ENCODE data around the genes HOXD8, NFE2L2, PDE11A and TTN.

GRCh38 chr2:176118830-176119511, 2.4 kb downstream of the HOXD10 start:
- RRBS = 5% methylated on average over 4 of the region's 24 CpGs

GRCh38 chr2:176120704-176121167, 1.8 kb upstream of the HOXD9 start:
- RRBS = no CpG with 5 or more reads among the region's 6 CpGs

DNA sequence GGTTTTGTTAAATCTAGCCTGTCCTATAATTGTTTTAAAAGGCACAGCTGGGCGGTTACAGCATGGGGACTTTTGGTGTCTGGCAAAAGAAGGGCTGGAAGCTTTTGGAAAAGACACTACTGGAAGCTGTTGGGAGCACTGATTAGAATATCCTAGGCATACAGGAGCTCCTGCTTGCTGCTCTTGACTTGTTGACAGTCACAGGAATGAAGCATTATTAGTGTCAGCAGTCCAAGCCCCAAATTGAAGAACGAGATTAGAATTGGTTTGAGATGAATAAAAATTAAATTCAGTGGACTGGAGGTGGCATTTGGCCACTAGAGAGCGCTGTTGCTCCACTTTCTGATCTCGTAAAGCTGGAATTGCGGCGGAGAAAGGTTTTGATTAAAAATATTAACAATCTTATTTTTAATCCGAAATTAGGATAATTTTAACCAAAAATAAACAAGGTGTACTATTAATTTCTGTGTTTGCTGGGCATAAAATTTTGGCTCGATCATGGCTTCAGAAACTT, 2.6 kb upstream of the HOXD8 start:
- RRBS = no CpG with 5 or more reads among the region's 8 CpGs

- RRBS = 14% methylated on average over 9 of the region's 95 CpGs
These were observed at the start of gene HOXD8 for GRCh38 chr2:176128679-176129827. Gene HOXD8, plus strand, starts transcription at chr2:176129705.

DNA sequence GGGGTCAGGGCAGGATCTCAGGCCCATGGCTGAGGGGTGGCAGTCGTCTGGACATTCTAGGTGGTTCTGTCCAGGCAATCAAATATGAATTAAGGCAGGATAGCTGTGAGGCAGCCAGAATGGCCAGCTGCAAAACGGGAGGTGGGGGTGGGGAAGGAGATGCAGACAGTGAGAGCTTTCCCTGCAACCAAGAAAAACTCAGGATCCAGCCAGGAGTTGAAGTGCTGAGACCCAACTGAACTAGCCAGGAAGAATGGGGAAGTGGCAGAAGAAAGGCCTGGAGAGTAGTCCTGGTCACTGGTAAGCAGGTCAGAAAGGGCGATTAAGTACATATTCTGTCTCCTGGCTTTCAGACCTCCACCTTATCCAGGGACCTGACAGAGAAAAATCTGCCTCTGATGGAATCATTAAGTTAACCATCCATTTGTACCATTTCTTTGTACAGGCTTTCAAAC, 12.8 kb upstream of the HOXD1 start:
- RRBS = no CpG with 5 or more reads among the region's 3 CpGs

DNA sequence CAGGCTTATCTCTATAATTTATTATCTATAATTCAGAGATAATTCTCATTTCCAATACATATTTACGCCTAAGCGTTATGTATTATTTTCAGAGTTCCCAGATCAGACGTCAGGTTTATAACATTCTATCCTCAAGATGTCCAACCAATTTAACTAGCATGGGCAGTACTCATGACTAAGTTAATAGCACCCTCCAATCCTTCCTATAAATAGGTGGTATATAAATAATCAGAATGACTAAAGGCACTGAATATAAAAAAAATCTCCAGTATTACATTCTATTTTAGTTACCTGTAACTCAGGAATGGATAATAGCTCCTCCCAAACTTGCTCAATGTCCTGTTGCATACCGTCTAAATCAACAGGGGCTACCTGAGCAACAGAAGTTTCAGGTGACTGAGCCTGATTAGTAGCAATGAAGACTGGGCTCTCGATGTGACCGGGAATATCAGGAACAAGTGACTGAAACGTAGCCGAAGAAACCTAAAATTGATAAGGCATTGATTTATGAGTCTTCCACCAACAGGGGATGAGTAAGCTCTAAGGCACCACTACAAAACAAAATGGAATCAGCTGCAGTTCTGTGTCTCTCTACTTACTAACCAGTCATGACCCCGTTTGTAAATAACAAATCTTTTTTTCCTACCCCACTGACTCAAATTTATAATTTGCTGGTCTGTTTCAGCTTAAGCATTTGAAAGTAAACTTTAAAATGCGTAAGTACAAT, 19.7 kb downstream of the HNRNPA3 start:
- RRBS = no CpG with 5 or more reads among the region's 10 CpGs

DNA sequence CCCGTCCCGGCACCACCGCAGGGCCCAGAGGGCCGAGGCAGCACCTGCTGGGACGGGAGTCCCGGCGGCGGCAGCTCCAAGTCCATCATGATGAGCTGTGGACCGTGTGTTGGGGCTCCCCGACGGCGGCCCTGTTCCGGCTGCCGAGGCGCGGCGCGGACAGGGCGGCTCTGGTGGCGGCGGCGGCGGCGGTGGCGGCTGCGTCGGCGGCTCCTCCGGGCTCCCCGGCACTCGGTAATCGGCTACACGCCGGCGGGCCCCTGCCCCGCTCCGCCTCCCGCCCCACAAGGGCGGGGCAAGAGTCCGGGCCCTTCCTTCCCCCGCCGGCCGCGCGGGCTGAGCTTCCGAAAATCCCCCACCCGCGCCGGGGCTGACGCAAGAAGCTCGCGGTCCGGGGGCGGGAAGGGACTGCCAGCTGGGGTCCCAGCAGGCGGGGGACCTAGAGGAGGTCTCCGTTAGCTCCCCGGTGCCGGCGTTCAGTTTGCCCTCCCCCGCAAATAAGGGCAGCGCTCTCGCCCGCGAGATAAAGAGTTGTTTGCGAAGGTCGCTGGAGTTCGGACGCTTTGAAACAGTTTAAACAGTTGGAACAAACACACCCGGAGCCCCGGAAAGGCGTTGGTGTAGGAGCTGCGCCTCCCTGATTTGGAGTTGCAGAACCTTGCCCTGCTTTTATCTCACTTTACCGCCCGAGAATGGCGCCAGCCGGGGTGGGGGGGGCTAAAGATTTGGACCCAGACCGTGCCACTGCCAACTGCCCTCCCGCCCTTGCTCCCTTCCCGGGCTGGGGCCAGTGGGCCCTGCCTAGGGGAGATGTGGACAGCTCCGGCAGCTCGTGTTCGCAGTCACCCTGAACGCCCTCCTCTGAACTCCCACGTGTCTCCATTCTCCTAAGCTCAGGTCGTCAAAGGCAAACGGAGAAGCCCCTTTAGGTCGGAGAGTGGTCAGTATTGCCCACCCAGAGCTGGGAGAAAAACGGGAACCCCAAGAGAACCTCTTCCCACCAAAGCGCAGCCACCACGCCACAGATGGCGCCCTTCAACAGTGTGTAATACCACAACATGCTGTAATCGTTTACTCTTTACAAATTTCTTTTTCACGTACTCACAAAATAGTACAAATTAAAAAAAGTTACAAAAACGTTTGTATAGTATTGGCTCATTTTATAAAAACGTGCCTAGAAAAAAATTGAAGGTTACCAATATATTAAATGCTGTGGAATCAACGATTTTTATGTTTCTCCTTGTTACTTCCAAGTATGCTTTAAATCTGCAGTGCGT, at the start of gene NFE2L2:
NFE2L2 (minus strand) TSS at position 240 of the 1,277 bp plus-strand sequence.
- RRBS = 1% methylated on average over 58 of the region's 97 CpGs

DNA sequence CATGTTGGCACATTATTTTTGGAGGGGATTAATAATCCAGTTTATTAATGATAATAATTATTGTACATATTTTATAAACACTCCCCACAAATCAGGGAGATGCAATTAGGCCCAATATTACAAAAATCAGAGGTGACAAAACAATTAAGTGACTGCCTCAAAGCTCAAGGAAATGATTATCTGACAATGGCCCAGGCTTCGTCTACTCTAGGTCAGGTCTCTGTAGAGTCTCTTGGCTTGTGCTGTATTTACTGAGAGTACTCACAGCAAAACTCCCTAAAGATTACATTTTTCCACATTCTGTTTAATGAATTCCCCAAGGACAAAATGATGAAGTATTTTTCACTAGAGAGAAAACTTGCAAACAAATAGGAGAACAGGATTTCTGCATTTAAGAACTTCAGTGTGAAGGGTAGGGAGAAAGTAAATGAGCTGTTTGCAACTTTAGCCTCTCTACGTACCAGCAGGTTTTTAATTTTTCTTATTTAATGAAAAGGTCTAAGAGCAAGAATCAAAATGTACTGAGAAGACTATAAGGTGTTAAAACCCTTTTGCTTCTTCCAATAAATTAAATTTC, 6.7 kb upstream of the NFE2L2 start:
- RRBS = no CpG with 5 or more reads among the region's 2 CpGs

- RRBS = no CpG with 5 or more reads among the region's 1 CpG
These were observed 48.8 kb upstream of the NFE2L2 start for GRCh38 chr2:177313271-177313774.

DNA sequence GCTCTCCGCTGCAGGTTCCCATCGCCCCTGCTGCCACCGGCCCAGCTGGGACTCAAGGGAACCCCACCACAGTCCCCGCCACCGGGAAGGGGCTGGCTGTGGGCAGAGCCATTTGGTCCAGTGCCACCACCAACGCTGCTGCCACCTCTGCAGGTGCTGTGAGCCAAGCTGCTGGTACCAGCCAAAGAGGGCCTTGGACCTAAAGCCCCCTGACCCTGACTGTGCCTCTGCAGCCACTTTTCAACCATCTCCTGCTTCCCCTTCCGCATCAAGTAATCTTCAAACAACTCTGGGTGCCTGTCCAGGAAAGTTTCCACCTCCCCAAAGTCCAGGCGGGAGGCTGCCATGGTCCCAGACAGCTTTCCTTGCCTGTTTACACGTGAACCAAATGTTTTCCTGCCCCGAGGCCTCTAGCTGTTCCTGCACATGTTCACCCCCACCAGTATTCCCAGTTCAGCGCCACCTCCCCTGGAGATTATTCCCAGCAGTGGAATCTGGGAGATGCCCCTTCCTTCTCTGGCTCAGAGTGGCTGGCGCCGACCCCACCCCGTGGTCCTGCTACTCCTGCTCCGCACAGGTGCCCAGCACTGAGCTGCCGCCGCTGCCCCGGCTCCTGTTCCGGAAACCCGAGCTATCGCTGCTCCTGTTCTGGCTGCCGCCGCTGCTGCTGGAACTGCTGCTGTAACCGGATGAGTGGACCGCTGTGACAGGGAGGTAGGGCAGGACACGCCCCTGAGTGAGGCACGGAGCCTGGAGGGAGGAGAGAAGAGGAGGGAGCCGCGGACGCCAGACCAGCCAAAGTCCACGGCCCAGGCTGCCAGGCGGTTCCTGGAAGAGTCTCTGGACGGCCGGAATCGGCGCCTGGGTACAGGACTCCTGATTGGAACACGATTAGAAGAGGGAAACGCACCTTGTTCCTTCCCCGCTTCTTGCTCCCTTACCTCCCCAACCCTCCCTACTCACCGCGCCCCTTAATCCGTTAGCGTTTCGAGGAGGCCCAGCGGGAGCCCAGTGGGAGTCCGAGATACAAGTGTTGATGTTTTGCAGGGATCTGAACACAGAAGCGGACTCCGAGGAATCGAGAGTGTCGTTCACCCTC, at the start of gene PDE11A:
PDE11A (minus strand) TSS at position 687 of the 1,099 bp plus-strand sequence.
- RRBS = 27% methylated on average over 9 of the region's 50 CpGs

DNA sequence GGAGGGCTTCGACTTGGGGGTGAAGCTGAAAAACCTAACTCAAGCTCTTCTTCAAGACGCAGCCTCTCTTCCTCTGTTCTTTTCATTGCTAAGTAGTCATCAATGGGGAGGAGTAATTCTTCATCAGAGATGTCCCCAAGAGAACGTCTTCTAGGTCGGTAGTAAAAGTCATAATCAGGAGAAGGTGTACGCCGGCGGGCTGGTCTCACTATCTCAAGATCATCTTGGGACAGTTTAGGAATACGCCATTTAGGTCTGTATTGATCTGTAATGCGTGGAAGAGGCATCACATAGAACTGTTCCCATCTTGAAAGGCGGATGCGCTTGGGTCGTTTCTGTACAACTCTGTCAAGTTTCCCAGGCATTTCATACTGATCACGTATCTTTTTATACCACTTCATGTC, 52.3 kb downstream of the PLEKHA3 start:
- RRBS = no CpG with 5 or more reads among the region's 13 CpGs

GRCh38 chr2:178533156-178533971, 53.1 kb downstream of the PLEKHA3 start:
- RRBS = no CpG with 5 or more reads among the region's 9 CpGs

DNA sequence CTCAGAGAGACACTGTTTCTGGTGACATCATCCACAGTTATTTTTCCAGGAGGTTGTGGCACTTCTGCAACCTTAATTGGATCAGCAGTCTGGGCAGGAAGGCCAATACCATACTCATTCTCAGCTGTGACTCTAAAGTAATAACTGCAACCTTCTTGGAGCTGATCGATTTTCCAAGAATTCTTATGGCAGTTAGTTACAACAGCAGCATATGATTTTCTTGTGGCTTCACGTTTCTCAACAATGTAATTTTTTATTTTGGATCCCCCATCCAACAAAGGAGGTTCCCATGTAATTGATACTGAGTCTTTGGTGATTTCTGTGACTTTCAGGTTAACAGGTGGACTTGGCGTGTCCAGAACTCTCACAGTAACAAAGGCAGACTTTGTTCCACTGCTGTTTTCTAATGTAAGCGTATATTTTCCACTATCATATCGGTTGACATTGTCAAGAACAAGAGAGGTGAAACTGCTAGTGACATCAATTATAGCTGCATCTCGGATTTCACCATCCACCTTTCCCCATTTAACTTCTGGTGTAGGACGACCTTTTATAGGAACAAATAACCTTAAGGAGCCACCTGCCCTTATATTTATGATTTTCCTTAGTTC, 88.8 kb downstream of the PLEKHA3 start:
- RRBS = no CpG with 5 or more reads among the region's 7 CpGs

DNA sequence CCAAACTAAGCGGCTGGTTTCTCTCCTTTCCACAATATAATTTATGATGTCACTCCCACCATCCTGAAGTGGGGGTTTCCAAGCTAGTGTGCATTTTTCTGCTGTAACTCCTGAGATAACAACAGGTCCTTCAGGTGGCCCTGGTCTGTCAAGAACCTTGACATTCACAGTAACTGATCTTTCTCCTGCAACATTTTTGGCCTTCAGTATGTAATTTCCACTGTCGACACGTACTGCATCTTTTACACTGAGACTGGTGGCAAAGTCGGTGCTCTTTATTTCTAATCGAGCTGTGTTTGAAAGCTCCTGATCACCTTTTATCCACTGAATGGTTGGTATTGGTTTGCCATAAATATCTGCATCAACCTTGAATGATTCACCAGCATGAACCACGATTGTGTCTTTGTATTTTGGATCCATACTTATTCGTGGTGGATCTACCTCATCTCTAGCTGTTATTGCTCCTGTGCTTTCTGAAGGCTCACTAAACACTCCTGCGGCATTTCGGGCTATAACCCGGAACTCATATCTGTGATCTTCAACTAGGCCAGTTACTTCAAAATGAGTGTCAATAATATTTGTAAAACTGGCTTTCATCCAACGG, 90.2 kb downstream of the PLEKHA3 start:
- RRBS = no CpG with 5 or more reads among the region's 11 CpGs

- RRBS = no CpG with 5 or more reads among the region's 8 CpGs
These were observed 91.8 kb downstream of the TTN start for GRCh38 chr2:178715215-178716017.

DNA sequence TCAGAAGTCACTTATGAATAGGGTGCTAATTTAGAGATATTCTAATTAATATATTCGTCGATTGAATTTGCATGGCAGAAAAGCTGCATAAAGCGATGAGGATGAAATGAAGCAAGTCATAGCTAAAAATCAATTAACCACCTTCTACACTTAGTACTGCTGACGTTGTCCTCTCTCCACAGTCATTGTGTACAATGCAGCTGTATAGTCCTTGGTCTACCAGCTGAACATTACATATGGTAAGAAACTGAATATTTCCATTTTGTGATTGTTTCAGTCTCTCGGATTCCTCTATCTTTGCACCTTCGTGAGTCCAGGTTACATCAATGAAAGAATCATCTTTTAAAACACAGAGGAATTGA, 51.2 kb downstream of the TTN start:
- RRBS = no CpG with 5 or more reads among the region's 6 CpGs

DNA sequence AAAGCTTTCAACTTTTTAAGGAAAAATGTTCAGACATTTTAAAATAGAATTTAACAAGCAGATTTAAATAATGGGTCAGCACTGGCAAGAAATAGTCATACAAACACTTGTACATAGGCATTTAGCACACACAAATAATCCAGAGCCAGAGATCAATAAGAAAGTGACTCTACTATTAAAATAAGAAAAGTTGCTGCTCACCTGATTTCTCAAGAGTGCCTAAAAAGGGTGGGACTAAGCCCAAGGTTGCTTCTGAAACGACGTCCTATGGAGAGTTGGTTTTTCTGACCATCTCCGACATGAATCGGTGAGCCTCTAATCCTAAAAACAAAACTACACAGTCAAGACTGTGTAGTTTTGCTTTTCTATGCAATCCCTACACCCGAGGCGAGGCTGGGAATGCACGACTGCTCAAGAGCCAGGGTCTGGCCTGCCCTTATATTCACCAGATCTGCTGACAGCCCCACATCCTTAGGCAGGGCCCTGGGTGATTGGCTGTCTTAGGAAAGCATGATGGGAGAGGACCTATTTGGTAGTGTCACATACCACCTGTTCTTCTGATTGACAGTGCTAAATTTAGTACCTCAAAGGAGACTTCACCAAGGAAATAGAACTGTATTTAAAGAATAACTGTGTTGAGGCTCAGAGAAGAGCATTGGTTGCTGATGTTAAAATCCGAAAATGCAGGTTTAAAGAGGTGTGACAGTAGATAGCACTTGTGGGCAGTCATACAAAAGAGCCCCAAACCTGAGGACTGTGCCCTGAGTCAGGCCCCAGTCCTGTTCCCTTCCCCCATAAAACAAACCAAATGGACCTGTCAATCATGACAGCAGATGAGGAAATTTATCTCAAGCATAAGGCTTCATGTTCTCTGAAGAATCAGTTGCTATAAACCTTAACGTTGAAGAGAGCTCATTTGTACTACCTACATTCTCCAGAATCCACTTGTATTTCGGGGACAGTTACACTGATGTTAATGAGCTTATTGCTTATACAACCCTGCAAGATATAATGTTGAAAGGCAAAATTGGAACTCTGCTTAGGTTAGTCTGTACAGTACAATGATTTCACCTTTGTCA, at the start of gene TTN:
TTN (minus strand) TSS at position 413 of the 1,079 bp plus-strand sequence.
- RRBS = no CpG with 5 or more reads among the region's 10 CpGs

- RRBS = no CpG with 5 or more reads among the region's 4 CpGs
These were observed 71.9 kb upstream of the CCDC141 start for GRCh38 chr2:179121757-179122247.

GRCh38 chr2:179263112-179263355, 1.6 kb downstream of the SESTD1 start:
- RRBS = no CpG with 5 or more reads among the region's 3 CpGs